Bile duct (tissue), 1 donor: ENCODE data around the gene AUTS2.

DNA sequence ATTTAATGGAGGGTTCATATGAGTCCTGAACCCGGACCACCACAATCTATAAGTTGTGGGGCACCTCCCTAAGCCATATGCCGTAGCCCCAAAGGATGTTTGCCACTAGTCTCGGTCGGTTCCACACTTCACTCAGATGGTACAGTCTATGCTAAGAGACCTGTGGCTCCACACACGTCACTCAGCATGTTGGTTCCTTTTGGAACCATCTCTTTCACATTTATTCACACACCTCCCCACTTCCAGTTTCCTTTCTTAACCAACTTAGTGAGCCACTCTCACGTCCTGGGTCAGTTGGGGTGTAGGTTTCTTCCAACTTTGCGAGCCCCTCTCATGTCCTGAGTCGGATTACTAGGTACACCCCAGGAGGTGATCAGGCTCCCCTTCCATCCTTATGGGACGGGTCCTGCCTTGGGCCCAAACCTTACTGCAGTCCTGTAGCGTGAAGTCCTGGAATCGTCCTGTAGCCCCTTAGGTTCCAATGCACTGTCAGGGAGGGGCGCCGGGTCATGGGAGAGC lies 7.7 kb downstream of the ERV3-1 start:
- PRO-cap = no peak

- PRO-cap = no peak
Measured at GRCh38 chr7:65036548-65036946, 30.1 kb upstream of the ERV3-1 start.

GRCh38 chr7:65509313-65509618 lies 135.6 kb downstream of the ZNF92 start:
- PRO-cap = no peak

- PRO-cap = no peak
Measured at GRCh38 chr7:65509619-65510233, 136.1 kb downstream of the ZNF92 start.

- PRO-cap = no peak
Measured at GRCh38 chr7:65938263-65939153, 43.5 kb downstream of the GUSB start.

GRCh38 chr7:66142881-66144081 lies 28.6 kb downstream of the CRCP start:
- PRO-cap = no peak

- PRO-cap = no peak
Measured at GRCh38 chr7:66145407-66145747, 30.7 kb downstream of the CRCP start.

GRCh38 chr7:66190503-66190884 lies 14.6 kb upstream of the TPST1 start:
- PRO-cap = no peak

DNA sequence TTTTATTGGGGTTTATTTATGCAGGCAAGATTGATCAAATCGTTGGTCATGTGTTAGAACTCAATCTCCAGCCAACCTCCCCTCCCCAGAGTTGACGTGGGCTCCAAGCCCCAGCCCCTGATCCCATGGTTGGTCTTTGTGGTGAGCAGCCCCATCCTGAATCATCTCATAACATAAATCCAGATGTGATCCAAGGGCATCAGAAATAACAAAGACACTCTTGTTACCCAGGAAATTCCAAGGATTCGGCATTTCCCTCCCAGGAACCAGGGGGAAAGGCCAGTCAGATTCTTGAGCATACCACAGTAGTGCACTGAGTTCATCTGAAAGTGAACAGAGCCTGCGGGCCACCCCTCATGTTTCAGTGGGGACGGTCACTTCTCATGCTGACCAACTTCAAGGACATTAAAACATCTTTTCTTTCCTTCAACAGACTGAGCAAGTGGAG lies 151.3 kb downstream of the TPST1 start:
- PRO-cap = no peak

DNA sequence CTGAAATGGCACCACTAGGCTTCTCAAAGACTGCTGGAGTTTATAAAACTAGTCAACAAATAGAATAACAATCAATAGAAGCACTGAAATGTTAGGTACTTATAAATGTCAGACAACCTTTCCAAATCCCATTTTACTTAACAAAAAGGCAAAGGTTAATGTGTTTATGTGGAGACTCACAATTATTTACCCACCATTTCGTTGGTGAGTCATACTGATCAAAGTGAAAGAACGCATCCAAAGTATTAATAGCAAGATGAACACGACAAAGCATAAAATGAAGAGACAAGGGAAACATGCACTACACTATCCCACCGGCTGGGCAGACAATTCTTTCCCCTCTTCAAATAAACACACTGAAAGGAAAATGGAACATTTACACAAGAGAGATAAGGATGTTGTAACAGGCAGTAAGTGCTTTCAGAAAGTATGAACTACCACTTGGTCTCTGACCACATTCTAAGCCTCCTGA lies 189.0 kb upstream of the KCTD7 start:
- PRO-cap = no peak

DNA sequence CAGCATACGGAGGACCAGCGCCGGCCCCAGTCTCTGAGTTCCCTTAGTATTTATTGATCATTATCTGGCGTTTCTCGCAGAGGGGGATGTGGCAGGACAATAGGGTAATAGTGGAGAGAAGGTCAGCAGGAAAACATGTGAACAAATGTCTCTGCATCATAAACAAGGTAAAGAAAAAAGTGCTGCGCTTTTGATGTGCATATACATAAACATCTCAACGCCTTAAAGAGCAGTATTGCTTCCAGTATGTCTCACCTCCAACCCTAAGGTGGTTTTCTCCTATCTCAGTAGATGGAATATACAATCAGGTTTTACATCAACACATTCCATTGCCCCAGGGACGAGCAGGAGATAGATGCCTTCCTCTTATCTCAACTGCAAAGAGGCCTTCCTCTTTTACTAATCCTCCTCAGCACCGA lies 9.6 kb upstream of the KCTD7 start:
- PRO-cap = no peak

GRCh38 chr7:66732106-66732460 lies 8.4 kb upstream of the RABGEF1 start:
- PRO-cap = no peak

GRCh38 chr7:66948808-66949413 lies 27.9 kb downstream of the TMEM248 start:
- PRO-cap = no peak

DNA sequence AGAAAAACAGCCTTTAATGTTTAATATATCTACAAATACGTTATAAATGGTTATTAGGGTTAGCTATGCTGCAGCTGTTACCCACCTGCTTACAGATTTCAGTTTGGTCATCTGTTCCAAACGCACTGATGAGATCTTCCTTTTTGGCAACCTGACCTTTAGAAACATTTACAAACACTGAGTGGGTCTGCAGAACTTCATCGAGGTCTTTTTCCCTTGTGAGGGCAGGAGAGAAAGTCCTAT lies 1.3 kb downstream of the SBDS start:
- PRO-cap = no peak

GRCh38 chr7:67738718-67739345 lies 462.1 kb downstream of the SPDYE21 start:
- PRO-cap = no peak

- PRO-cap = no peak
Measured at GRCh38 chr7:69505796-69506295, 92.4 kb upstream of the AUTS2 start.

DNA sequence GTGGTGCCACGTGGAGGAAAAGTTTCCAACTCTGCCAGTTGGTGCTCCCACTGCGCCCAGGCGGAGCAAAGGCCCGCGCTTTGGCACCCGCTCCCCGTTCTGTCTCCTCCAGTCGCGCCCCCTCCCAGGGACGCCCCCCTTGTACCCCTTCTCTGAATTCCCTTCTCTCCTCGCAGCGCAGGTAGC lies 756 bp upstream of the AUTS2 start:
- PRO-cap = no peak

DNA sequence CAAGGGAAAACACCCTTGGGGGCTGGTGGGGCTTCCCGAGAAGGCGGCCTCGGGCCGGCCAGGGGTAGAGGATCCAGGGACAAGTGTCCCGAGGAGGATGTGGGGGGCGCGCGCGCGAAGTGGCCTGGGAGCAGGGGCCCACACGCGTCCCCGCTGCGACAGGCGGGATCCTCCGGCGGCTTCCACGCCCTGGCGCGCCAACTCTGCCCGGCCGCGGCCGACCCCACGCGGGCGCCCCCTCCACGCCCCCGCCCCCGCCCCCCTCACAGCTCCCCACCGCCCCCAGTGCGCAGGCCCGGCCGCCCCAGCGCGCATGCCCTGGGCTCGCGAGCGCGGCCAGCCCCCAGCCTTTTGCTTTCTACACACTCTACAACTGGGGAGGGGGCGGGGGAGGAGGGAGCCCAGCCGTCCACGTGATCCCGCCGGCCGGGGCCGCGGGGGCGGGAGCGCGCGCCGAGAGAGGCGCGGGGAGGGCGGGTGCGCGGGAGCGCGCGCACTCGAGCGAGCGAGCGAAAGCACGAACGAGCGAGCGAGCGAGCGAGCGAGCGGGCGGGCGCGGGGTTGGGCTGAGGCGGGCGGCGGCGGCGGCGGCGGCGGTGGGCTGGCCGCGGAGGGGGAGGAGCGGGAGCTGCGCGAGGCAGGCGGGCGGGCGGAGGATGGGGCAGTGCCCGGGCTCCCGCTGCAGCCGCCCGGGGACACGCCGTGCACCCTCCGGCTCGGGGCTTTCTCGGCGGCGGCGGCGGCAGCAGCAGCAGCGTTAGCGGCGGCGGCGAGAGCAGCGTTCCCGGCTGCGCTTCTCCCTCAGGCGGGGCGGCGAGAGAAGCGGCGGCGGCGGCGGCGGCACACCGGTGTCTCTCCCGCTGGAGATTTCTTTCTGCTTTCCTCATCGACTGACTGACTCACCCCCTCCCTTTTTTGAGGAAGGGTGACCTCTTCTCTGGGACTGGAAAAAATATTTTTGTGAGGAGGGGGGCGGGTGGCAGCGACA lies at the start of gene AUTS2:
Gene AUTS2 (plus strand): TSS at position 664 of the 988 bp plus-strand sequence.
- PRO-cap = bidirectional peak, plus-strand start at position 631 of the sequence, minus-strand start at position 205 of the sequence

DNA sequence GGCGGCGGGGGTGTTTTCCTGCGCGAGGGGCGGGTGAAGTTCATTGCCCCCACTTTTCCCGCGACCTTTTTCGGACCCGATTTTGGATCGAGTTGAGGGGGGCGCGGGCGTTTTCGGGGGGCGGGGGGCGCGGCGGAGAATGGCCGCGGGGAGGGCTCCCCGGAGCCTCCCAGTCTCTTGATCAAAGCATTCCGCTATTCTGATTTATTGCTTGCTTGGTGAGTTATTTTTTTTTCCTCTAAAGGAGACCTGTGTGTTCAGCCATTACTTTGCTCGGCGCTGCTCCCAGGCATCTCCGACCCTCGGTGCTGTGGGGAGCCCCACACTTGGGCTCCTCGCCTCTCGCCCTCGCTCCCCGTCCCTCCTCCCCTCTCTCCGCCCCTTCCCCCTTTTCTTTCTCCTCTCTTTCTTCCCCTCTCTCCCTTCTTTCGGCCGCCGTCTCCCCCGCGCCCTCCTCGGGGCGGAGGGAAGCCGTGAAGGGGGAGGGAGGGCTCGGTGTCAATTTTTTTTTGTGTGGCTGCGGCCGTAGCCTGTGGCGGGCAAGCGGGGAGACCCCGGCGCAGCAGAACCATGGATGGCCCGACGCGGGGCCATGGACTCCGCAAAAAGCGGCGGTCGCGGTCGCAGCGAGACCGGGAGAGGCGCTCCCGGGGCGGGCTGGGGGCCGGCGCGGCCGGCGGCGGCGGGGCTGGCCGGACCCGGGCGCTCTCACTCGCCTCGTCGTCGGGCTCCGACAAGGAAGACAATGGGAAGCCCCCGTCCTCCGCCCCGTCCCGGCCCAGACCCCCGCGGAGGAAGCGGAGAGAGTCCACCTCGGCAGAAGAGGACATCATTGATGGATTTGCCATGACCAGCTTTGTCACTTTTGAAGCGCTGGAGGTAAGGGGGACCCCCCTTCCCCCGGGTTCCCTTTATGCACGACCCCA lies 1.1 kb downstream of the AUTS2 start:
- PRO-cap = no peak

DNA sequence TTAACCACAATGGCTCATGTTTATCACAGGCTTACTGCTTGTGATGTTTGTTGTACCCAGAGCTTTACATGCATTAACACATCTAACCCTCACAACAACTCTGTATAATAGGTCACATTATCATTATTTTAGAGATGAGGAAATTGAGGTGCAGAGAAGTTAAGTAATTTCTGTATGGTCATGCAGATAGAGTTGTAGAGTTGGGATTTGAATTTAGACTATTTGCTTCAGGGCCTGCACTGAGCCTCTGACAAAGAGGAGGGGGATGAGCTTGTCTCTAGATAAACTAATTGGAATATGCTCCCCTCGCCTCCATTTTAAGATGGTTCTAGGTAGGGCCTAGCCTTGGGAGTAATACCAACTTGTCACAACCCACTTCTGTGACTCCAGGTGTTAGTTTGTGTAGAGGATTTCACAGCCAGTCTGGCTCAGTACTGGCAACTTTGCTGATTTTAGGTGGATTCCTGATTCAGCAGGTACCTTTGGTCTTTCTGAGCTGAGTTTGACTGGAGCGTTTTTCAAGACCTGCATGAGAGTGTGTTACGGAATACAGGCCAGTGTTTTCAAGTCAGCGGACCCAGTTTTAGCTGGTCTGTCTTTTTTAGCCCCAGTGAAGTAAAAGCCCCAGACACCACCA lies 19.8 kb downstream of the AUTS2 start:
- PRO-cap = no peak